Measurements from ENCODE around the genes CAMK2B, NPC1L1 and OGDH.

DNA sequence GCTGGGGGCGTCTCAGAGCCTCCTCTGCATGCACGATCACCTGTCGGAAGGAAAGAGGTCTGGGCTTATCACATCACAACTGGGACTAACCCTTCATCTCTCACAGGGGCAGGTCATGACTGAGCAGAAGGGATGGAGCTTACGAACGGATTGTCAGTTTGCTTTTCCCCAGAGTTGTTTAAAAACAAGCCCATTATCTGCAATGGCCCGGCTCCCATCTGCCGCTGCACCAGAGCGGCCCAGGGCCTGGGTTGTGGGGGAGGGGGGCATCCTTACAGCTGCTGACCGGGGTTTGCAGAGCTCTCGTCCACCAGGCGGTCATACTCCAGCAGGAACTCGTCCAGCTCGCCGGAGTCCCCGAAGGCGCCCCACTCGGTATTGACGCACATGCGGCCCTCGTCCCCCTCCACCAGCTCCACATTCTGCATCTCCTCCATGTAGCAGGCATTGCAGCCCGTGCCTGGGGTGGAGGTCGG, 6.3 kb upstream of the MYL7 start:
- RRBS = 80% methylated on average over 9 of the region's 22 CpGs

DNA sequence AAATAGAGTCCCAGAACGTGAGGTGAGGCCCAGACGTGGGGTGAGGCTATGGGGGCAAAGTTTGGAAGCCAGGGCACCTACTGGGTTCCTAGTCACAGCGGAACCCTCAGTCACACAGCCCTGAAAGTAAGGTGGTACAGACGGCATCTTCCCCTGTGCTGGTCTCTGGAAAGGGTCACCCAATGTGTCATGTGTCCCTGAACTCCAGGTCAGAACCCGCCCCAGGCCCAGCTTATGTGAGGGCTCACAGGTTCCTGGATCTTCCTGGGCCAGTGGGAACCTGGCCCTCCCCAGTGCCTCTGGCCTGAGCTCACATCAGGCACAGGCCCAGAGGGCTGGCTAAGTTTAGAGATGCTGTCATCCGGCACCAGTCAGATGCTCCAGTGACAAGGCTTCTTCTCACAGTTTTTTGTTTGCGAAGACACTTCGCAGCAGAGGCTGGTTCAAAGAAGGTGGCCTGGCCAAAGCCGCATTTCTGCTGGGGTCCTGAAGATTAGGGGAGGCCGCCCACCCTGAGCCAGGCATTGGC, 11.8 kb downstream of the CAMK2B start:
- RRBS = no CpG with 5 or more reads among the region's 10 CpGs

GRCh38 chr7:44325229-44326328, at the start of gene CAMK2B:
Gene CAMK2B (minus strand): TSS chr7:44325594.
- RRBS = 3% methylated on average over 16 of the region's 121 CpGs

DNA sequence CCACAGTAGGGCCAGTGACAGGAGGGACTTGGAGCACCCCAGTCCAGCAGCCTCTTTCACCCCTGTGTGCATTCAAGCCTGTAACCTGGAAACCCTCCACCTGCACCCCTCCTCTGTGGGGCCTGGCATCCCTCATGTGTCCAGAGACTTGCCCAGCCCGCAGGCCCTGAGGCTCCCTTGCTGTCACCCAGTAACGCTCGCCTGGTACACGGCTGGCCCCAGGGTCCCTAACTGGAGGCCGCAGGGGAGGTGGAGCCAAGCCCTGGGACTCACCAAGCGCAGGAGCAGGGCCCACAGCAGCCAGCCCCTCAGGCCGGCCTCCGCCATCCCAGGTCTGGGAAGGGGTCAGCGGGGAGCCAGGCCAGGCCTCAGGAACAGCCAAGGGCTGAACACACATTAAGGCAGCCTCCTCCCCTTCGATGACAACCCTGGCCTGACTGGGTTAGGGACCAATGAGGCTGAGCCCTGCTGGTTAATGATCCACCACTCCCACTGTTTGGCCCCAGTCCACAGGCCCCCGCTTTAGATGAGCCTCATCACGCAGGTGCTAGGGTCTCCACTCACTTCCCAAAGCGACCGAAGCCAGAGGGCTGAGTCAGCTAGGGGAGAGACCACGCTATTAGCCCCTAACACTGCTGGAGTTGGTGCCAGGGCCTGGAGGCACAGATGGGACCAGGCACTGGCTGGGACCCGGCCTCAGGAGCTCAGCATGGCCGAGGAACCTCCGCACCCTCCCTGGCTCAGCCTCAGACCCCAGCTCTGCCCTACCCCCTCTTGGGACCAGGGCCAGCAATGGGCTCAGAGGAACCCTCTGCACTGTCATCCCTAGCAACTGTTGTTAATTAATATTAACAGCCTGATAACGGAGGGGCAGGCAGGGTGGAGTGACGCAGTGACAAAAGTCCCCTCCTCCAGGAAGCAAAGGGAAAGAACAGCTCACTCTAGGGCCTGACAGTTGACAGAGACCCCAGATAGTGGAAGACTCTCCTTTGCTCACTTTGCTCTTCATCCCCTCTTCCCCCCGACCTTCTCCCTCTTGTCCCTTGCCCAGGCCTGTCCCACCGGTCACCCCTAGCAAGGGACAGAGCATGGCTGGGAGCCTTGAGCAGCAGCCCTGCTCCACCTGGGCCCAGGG, at the start of gene NPC1L1:
Gene NPC1L1, minus strand, starts transcription at position 398 of the 1,135 bp plus-strand sequence.
- RRBS = no CpG with 5 or more reads among the region's 22 CpGs

DNA sequence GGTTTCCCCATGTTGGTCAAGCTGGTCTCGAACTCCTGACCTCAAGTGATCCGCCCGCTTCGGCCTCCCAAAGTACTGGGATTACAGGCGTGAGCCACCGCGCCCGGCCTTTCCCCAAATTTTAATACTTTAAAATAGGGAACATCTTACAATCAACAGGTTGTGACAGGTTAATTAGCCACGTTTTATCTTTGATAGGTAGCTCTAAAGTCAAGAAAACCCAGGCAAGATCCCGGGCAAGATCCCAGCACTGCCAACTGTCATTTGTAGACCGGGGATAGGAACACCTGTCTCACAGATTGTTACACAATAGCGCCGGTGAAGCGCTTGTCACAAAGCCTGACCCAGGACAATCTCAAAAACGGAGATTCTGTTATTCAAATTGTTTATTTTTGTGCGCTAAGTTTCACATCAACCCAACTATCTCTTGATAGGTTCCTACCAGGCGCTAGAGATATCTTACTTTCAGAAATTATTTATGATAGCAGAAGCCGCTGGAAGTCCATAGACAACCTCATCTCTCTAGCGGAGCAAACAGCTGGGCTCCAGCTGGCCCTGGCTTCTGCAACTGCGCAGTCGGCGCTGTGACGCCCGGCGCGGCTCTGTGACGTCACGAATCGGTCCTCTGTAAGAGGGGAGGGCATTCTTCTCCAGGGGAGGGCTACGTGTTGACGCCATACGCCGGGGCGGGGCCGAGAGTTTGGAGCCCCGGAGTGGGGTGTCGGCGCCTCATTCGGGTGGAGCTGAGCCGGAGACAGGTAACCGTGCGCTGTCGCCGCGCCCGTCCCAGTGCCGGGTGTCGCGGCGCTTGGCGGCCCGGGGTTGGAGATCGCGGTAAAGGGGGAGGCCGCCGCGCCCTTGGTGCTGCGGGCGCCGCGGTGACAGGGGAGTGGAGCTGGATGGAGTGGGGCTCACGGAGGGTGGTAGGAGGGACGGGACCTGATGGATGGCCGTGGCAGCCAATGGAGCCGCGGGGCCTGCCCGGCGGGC, at the start of gene OGDH:
Gene OGDH, plus strand, starts transcription at position 732 of the 990 bp plus-strand sequence.
- RRBS = 3% methylated on average over 26 of the region's 68 CpGs

DNA sequence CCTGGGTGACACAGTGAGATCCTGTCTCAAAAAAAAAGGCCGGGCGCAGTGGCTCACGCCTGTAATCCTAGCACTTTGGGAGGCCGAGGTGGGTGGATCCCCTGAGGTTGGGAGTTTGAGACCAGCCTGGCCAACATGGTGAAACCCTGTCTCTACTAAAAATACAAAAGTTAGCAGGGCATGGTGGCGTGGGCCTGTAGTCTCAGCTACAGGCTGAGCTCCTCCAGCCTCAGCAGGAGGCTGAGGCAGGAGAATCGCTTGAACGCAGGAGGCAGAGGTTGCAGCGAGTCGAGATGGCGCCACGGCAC, 1.9 kb downstream of the OGDH start:
- RRBS = no CpG with 5 or more reads among the region's 11 CpGs

- RRBS = no CpG with 5 or more reads among the region's 11 CpGs
These were observed 17.9 kb downstream of the OGDH start for GRCh38 chr7:44624178-44624805.

GRCh38 chr7:44636270-44636692, 29.9 kb downstream of the OGDH start:
- RRBS = no CpG with 5 or more reads among the region's 2 CpGs

DNA sequence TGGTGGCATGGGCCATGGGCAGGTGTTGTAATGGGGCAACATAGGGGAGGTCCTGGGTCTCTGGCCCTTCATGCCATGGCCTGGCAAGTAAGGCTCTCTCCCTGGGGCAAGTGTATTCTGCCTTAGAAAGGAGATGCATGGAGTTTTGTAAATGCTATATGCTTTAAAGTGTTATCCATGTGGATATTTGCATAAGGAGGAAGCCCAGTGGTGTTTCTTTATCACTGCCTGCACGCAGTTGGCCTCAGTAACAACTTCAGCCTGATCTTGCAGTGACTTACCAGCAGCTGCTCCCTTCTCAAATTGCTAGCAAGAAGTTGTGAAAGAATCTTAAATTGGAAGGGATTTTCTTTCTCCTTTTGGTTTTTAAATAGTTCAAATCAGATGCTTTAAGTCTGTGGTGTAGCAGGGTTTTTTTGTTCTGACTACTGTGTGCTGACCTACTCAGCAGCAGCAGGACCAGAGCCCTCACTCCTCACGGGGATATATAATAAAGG, 40.0 kb downstream of the OGDH start:
- RRBS = no CpG with 5 or more reads among the region's 2 CpGs

- RRBS = 57% methylated on average over 7 of the region's 22 CpGs
These were observed 19.0 kb downstream of the ZMIZ2 start for GRCh38 chr7:44767372-44768393.

DNA sequence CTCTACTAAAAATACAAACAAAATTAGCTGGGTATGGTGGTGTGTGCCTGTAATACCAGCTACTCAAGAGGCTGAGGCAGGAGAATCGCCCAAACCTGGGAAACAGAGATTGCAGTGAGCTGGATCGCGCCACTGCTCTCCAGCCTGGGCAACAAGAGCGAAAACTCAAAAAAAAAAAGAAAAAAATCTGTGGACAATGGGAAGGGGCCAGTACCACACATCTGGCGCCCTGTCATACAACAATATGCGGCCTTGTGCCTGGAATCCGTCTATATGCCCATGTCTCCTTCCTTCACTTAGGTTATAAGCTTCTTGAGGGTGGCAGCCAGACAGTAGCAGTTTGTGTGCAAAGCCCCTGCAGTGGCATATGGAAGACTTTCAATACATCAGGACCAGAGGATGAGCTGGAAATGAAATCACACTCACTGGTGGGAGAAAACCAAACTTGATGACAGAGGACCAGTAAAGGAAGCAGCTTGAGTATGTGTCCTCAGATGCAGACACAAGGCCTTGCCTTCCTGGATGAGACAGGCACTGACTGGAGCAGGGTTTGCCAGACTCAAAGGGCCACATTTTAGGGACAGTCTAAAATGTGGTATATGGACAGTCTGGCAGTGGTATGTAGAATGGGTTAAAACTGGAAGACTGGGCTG, 23.6 kb downstream of the H2AZ2 start:
- RRBS = no CpG with 5 or more reads among the region's 7 CpGs

DNA sequence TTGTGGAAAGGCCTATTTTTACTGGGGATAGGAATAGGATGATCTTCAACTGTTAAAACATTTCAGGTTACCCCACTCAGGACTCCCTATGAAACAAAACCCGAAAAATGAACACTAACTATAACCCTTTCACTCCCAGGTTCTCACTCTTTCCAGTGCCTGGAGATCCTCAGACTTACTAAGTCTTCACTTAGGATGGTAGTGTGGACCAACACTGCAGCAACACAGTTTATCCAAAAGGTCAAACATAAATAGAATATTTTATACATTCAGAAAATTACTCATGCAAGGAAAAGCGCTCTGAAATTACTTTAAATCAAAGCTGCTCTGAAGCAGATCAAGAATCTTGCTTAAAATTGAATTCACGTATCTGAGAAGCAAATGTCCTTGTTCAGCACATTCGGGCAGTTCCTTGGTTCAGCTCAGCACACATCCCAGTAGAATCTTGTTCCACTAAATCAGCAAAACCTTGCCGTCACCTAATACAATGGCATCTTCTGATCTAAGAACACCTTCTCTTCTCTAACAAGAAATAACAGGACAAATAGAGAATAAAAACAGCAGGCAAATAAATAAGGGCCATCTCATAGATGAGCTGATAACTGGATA, 18.1 kb downstream of the H2AZ2 start:
- RRBS = no CpG with 5 or more reads among the region's 5 CpGs

DNA sequence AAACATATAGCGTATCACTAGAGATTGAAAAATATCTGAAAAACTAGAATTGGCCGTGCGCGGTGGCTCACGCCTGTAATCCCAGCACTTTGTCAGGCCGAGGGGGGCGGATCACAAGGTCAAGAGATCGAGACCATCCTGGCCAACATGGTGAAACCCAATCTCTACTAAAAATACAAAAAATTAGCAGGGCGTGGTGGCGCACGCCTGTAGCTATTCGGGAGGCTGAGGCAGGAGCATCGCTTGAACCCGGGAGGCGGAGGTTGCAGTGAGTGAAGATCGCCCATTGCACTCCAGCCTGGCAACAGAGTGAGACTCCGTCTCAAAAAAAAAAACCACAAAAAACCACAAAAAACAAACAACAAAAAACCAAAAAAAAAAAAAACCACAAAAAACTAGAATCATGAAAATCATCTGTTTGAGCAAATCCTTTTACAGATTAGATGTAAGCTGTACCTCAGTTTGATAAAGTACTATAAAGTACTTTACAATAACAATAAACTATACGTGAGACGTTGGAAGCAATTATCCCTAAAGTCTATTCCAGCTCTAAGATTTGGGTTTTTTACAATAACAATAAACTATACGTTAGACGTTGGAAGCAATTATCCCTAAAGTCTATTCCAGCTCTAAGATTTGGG, 1.5 kb downstream of the H2AZ2 start:
- RRBS = no CpG with 5 or more reads among the region's 21 CpGs

DNA sequence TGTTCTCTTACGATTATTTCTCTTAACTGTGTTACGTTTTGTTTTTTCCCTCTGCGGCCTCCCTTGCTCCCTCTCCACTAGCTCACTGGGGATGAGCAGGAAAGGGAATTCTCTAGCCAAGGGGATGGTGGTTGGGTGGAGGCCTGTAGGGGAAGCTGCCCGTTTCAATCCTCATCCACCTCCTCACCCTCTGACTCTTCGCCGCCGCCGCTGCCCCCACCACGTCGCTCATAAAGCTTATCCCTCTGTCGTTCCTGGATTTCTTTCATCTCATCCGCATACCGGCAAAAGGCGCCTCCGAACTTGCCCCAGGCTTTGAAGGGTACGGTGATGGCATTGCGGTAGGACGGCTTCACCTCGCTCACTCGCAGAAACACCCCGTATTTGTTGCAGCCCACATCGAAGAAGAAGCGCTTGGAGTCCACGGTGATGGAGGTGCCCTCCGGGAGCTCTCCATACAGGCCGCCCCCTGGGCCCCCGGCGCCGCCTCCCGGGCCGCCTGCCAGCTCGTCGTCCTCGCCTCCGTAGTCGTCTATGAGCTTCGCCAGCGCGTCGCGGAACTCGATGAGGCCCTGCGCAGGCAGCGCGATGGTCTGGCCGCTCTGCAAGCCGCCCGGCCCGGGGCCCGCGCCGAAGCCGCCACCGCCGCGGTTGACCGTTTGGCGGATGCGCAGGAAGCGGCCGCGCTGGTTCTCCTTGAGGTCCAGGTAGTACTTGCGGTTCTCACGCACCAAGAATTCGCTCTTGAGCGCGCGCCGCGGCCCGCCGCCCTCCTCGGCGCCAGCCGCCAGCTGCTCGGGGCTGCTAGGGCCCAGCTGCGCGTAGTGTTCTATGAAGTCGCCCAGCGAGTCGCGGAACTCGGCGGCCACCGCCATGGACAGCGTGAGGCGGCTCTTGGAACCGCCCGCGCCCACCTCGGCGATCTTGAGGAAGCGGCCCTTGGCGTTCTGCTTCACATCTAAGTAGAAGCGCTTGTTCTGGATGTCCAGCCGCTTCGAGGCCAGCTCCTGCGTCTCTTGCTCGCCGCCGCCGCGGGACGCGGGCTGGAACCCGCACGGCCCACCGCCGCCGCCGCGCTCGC, 744 bp downstream of the PURB start:
- RRBS = no CpG with 5 or more reads among the region's 113 CpGs

DNA sequence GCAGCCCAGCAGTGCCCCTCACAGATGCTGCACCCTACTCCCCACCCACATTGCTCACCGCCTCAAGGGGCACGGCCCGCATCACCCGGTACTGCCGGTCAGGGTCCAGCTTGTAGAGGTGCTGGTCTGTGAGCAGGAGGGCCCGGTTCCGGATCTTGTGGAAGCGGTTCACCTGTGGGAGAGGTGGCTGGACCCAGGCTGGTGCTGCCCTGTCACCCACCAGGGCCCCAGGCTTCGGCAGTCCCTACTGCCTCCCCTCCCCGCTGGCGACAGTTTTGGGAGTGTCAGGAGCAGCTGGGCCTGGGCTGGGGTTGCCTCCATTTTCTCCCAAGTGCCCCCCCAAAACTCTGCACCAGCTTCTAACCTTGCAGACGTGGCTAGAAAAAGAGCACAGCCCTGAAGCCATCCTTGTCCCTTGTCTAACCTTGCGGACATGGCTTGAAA, 14.8 kb downstream of the MYO1G start:
- RRBS = 94% methylated on average over 1 of the region's 13 CpGs

DNA sequence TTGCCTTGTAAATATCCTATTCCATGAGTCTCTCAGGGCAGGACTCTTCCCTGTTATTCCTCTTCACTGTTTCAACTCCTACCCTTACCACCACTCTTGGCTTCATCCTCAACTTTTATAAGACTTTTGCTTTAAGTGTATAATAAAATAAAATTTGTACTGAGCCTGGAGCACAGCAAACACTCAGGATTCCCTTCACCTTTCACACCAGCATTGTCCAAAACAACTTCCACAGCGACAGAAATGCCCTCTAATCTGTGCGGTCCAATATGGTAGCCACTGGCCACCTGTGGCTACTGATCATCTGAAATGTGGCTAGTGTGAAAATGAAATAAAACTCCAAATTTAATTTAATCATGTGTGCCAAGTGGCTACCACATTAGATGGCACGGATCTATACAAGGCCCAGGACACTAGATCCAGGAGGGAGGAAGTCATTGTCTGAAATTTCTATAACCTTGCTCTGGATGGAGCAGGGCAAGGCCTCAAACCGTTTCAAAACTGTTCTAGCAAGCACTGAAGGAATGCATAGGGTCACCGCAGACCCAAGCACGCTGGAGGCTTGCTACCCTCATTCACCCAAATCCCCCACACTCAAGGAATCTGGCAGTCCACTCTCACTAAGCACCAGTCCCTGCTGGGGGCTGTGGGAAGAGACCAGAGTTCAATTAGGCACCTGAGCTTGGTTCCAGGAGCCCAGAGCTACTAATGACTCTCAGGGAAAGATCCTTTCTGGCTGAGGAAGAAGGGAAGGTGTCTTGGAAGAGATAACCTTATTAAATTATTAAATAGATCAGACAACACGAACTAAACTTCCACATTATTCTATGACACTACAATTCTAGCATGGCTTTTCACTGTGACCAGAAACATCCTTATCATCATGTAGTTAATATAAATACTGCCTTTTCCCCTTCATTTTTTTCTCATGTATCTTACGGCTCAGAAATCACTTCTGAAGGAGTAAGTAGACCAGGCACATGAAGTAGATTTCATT, 6.4 kb upstream of the MYO1G start:
- RRBS = no CpG with 5 or more reads among the region's 8 CpGs

GRCh38 chr7:44991654-44992409, 8.2 kb upstream of the CCM2 start:
- RRBS = no CpG with 5 or more reads among the region's 7 CpGs

GRCh38 chr7:45006870-45007513, 7.0 kb downstream of the CCM2 start:
- RRBS = no CpG with 5 or more reads among the region's 7 CpGs

DNA sequence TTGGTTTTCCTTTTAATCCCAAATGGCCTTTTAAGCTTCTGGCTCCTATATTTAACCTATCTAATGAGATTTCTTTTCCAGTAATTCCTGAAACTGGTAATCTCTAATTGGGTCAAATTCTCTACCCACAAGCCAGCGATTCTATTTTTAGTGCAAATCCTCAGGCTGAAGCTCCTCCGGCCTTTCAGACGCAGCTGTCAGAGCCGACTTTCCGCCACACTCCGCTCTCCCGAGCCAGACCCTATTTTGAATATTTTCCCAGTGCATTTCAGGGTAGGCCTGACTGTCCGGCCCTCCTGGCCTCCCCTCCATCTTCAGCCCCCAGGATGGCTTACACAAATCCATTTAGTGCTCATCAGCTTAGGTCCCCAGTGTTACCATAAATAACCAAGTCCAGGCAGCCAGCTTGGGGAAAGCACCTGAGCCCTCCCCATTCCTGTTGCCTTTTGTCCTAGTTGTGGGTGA, 9.6 kb upstream of the ADCY1 start:
- RRBS = 0% methylated on average over 1 of the region's 8 CpGs

All from UCH-1 (cell line).